Body of pancreas (tissue), 2 donors: ENCODE measurements around a stretch of chr5.

- PRO-cap = no peak
- RAMPAGE, long total RNA, 2 experiments = no peak in any of the 2 experiments
Measured at GRCh38 chr5:177408780-177409029, 659 bp downstream of the F12 start.

DNA sequence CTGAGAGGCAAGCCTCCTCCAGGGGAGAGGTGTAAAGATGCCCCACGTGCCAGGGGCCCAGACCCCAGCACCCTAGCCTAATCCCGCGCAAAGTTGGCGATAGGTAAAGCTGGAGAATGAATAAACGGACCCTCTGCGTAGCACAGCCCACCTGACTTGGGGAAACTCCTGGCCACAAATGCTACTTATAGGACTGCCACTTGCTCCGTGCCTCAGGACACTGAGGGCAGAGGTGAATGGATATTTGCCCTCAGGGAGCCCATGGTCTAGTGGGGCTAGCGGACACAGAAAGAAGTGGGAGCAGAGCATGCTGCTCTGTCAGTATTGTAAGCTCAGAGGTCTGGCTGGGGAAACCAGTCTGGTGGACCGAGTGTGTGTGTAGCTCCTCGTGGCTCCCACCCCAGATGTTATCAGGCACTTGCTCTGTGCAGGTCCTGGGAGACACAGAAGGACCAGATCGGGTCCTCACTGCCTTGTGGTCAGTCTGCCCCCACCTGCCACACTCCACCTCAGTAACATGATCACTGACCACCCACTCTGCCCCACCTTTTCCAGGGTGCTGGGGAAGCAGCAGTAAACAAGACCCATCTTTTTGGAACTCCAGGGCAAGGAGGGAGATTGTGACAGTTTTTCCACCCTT, 841 bp downstream of the GRK6 start:
- PRO-cap = no peak
- RAMPAGE, long total RNA, 2 experiments = no peak in any of the 2 experiments

- PRO-cap = no peak
- RAMPAGE, long total RNA, 2 experiments = no peak in any of the 2 experiments
Measured at GRCh38 chr5:177435135-177435661, 8.7 kb downstream of the GRK6 start.

DNA sequence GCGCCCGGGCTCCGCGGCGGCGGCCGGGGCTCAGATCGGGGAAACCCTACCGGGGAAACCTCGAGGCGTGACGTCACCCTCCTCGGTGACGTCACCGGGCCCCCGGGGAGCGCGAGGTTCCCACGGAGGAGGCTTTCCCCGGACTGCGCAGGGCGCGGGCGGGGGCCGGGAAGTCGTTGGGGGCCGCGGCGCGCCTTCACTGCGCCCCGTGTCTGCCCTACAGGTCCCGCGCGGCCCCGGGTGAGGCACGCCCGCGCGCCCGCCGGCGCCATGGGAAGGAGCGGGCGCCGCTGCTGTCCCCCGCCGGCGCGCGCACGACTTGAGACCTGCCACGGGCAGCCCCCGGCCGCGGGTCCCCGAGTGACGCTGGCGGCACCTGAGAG, 8.0 kb downstream of the PRR7 start:
- PRO-cap = bidirectional peak, plus-strand start at position 222 of the sequence, minus-strand start outside the sequence
- RAMPAGE, long total RNA, 2 experiments = no peak in any of the 2 experiments

- PRO-cap = no peak
- RAMPAGE, long total RNA, 2 experiments = no peak in any of the 2 experiments
Measured at GRCh38 chr5:177467990-177468326, 5.5 kb downstream of the DBN1 start.

- PRO-cap = bidirectional peak, plus-strand start at chr5:177472969, minus-strand start at chr5:177472963
- RAMPAGE, long total RNA, 2 experiments = no peak in any of the 2 experiments
Measured at GRCh38 chr5:177472366-177473383, 759 bp downstream of the DBN1 start.

- PRO-cap = no peak
- RAMPAGE, long total RNA, 2 experiments = no peak in any of the 2 experiments
Measured at GRCh38 chr5:177478795-177479625, 5.6 kb upstream of the DBN1 start.

DNA sequence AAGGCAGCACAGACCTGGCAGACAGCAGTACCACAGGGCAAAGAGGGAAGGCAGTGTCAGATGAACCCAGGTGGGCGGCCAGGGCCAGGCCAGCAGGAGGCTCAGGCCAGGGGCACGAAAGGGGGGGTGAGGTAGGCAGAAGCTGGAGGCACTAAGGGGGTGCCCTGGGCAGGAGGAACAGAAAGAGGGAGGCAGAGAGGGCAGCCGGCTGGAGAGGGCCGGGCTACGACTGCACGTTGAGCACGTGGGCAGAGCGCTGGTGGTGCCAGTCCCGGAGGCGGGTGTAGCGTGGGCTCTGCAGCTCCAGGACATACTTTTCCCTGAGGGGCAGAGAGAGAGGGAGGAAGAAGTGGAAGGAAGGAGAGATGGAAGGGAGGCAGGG, 7.1 kb downstream of the PDLIM7 start:
- PRO-cap = no peak
- RAMPAGE, long total RNA, 2 experiments = no peak in any of the 2 experiments

DNA sequence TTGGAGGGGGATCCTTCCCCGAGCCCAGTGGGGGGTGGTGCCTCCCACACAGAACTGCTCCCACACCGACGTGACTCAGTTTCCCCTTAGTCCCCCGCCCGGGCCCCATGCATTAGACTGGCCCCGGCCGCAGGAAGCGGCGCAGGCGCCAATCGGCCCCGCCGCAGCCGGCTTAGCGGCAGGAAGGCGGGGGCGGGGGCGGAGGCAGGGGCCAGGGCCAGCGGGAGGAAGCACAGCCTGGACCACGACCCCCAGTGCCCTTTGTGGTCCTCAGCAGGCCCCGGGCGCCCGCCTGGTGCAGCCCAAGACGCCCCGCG, 248 bp downstream of the PDLIM7 start:
- PRO-cap = no peak
- RAMPAGE, long total RNA, 2 experiments = no peak in any of the 2 experiments

DNA sequence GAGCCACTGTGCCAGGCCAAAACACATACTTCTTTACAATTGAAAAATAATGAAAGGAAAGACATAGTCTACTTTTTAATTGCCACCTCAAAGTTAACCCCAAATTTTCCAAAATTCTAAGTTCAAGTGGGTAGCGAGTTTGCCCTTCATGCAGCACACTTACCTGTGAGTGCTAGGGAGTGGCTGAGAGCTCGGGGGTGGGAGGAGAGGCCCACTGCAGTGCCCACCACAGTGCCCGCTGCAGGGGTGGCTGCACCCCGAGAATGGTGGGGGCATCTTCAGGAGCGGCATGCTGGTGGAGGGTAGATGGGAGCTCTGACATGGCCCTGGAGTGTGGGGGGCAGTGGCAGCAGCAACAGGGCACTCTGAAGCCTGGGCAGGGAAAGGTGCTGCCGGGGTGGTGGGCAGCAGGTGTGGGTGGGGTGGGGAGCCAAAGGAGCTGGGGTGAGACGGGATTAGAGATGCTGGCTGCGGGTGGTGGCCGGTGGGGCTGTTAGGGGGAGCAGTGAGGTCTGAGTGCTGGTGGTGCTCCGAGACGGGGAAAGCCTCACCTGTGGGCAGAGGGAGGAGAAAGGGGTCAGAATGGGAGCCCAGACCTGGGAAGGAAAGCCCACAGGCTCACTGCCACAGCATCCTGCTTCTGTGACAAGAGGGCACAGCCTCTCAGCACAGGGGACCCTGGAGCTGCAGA, 18.0 kb downstream of the FAM193B start:
- PRO-cap = no peak
- RAMPAGE, long total RNA, 2 experiments = no peak in any of the 2 experiments

DNA sequence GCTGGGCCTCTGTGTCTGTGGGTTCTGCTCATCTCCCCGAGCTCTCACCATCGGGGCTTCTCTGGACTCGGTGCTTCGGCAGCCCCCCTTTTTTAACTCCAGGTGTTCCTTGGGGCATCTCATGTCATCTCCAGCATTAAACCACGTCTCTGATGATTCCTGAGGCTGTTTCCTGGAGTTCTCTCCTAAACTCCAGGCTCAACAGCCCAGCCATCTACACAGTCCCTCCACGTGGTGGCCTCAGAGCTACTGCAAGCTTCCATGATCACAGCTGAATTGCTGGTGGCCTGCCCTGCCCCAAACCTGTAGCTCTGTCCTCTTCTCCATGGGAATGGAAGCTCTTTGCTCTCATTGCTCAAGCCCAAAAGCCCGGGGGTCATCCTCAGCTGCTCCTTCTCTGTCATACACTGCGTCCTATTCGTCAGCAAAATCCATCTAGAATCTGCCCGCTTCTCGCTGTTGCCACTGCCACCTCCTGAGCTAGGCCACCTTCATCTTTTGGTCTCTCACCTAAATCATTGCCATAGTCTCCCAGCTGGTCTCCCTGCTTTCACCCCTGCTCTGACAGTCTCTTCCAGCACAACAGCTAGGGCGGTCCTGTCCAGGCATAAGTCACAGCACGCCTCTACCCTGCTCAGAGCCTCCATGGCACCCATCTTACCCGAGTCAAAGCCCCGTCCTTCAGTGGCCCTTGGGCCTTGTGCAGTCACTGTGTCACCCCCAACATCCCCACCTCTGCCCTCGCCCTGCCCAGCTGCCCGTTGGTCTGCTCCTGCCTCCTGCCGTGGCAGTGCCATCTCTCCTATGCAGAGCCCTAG, 6.3 kb downstream of the B4GALT7 start:
- PRO-cap = no peak
- RAMPAGE, long total RNA, 2 experiments = no peak in any of the 2 experiments

DNA sequence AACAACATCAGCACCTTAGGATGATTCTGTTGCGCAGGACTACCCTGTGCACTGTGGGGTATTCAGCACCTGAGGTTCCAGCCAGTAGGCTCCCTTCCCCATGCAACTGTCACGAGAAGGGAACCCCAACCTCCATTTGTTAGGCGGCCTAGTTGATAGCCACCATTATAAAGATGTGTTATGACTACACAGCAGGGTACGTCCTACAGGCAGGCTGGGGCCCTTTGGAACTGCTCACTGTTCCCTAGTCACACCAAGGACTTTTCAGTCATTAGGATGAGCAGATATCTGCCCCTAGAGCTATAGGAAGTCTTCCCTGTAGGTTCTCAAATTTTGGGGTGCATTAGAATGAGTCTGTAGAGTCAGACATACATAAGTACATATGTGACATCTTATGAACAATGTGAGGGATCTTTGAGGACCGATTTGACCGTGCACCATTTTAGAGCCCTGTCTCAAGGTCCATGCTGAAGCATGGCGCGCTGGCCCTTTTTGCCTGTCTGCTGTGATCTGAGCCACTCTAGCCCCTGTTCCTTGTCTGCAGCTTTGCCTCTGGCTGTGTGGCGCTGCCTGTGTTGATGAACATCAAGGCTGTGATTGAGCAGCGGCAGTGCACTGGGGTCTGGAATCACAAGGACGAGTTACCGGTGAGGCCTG, 6.6 kb downstream of the NHP2 start:
- PRO-cap = no peak
- RAMPAGE, long total RNA, 2 experiments = no peak in any of the 2 experiments

- PRO-cap = unidirectional peak, plus-strand start at chr5:178151235
- RAMPAGE, long total RNA, 2 experiments = no peak in any of the 2 experiments
Measured at GRCh38 chr5:178150445-178151652, 2.8 kb downstream of the NHP2 start.

DNA sequence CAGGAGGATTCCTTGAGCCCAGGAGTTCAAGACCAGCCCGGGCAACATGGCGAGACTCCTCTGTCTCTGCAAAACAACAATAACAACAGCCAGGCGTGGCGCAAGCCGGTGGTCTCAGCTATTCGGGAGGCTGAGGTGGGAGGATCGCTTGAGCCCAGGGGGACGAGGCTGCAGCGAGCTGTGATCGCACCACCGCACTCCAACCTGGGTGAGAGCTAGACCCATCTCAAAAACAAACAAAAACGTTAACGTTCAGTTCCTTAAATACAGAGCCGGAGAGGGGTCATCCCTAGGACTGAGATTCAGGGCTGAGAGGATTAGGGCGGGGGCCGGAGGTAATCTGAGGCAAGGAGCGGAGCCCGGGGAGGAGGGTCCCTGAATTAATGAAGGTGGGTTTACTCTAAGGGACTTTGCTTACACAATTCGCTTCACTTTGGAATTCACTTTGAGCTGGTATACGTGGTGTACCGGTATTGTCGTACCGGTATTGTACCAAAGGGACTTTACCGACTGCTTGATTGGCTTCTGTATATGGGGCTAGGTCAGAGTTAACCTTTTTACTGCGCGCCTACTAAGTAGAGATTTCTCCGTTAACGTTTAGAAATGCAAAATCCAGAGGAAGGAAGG, 715 bp downstream of the NHP2 start:
- PRO-cap = no peak
- RAMPAGE, long total RNA, 2 experiments = no peak in any of the 2 experiments

DNA sequence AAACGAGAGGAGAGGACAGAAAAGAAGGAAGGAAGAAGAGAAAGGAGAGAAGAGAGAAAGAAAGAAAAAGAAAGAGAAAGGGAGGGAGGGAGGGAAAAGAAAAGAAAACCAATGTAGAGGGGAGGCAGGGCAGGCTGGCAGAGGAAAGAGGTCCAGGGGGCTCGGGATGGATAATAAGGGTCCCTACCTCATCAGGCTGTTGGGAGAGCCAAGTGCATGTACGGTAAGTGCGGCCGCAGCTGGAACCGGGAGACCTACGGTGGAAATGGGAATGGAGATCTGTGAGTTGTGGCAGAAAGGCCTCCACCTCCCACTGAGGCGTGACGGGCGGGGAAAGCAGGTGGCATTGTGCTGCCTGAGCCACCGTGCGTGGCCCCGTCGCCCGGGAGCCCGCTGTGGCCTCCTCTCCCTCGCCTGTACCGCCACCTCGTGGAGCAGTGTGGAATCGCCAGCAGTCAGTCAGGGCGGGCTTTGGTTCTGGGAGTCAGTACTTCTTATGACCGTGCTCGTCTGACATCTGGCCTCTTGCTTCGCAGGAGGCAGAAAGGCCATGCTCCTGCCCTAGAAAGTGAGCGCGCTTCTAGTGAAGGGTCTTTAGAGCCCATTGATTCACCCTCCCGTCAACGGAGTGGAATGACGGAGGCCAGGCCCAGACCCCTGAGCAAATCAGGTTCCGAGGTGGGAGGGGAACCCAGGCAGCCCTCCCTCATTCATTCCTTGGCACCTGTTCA, 10.4 kb upstream of the NHP2 start:
- PRO-cap = no peak
- RAMPAGE, long total RNA, 2 experiments = no peak in any of the 2 experiments

DNA sequence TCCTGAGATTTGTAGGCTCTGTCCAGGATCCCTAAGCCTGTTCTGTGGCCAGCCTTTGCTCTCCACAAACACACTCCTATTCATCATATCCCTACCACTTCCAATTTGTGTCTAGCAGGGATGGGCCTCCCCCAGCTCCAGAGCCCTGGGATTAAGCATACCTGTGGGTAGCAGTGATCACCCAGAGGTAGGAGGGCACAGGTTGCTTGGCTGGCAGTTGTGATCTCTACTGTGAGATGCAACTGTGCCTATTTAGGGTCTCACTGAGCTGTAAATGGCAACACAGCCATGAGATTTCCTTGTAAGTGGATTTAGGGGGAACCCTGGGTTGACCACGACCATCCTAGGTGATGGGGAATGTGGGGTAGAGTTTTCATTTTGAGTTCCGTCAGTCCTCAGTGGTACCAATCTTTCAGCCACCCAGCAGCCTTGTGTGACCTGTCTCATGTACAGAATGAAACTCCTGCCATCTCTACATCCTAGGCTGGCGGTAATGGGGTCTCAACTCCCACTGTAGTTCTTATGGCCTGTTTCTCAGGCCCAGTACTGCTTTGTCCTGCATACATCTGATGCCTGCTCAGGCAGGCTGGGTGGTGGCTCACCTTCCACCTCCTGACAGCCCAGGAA, 7.9 kb downstream of the HNRNPAB start:
- PRO-cap = no peak
- RAMPAGE, long total RNA, 2 experiments = no peak in any of the 2 experiments

DNA sequence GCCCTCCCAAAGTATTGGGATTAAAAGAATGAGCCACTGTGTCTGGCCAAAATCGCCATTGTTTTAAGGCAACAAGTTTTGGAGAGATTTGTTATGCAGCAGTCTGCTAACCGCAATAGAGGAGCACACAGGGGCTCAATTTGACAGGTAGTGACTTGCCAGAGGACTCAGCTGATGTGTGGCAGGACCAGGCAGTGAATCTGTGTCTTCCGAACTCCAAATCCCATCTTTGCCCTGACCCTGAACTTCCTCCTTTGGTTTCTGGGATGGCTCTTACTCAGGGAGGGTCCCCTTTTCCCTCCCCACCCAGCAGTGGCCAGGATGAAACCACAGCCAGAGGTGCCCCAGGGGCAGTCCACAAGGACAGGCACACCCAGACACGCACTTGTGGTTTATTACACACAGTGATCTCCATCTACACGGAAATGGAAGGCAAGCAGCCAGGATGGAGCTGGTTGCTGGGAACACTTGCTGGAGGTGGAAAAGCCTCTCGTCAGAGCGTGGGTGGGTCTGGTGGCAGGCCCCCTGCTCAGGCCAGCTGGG, 4.7 kb upstream of the PHYKPL start:
- PRO-cap = no peak
- RAMPAGE, long total RNA, 2 experiments = no peak in any of the 2 experiments

DNA sequence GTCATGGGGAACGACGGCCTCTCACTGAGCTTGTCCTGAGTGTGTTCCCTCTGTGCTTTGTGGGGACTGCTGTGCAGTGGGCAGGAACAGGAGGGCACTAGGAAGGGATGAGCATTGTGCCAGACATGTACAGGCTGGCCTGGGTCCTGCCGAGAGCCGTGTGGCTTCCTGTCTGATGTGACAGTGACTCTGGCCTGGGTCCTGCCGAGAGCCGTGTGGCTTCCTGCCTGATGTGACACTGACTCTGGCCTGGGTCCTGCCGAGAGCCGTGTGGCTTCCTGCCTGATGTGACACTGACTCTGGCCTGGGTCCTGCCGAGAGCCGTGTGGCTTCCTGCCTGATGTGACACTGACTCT, 6.7 kb upstream of the PHYKPL start:
- PRO-cap = no peak
- RAMPAGE, long total RNA, 2 experiments = no peak in any of the 2 experiments

- PRO-cap = no peak
- RAMPAGE, long total RNA, 2 experiments = no peak in any of the 2 experiments
Measured at GRCh38 chr5:178396768-178397132, 164.1 kb upstream of the PHYKPL start.

- PRO-cap = no peak
- RAMPAGE, long total RNA, 2 experiments = no peak in any of the 2 experiments
Measured at GRCh38 chr5:178442438-178443014, 147.7 kb downstream of the COL23A1 start.